Heart (tissue), 3 donors: ENCODE measurements around a stretch of chr18.

- RAMPAGE, long total RNA, 2 experiments: no peak in any of the 2 experiments
Measured at GRCh38 chr18:57632228-57632448, 10.5 kb upstream of the NARS1 start.

DNA sequence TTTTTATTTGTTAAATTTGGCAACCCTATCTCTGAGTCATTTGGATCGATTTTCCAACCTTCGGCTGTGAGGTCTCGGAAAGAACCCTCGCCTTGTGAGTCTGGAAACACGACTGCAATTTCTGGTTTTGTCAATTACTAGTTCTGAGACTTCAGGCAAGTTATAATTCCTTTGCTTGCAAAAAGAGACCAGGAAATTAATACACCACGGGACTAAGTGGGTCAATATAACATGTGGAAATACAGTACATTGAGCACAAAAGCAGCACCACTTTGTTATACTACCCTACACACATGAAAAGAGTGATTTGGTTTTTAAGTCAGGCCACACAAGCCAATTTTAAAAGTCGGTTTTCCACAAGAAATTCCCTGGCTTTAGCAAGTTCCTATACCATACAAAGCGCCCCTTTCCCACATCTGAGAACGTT lies 13.9 kb downstream of the ATP8B1 start:
- RAMPAGE, long total RNA, 2 experiments: no peak in any of the 2 experiments

- RAMPAGE, long total RNA, 2 experiments: no peak in any of the 2 experiments
Measured at GRCh38 chr18:57801060-57801631, 2.0 kb downstream of the ATP8B1 start.

DNA sequence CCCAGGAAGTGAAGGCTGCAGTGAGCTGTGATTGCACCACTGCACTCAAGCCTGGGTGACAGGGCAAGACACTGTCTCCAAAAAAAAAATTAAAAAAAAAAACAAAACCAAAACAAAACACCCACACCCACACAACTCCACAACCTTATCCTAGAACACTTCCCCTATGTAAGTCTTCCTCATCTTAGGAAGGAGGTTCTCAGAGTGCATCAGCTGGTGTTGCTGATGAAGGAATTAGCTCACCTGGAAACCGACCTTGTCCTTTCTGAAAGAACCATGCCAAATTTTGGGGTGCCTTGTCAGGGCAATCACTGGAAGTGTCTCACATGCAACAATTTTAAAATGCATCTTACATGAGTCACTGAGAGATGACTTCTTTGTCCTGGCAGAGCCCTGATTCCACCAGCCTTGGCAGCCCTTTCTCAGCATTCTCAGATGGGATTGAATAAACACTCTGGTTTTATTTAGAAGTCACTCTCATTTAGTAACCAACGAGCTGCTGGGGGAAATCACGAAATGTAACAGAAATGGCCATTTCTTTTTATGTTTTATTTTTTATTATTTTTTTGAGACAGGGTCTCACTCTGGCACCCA lies 3.7 kb upstream of the ATP8B1 start:
- RAMPAGE, long total RNA, 2 experiments: no peak in any of the 2 experiments

DNA sequence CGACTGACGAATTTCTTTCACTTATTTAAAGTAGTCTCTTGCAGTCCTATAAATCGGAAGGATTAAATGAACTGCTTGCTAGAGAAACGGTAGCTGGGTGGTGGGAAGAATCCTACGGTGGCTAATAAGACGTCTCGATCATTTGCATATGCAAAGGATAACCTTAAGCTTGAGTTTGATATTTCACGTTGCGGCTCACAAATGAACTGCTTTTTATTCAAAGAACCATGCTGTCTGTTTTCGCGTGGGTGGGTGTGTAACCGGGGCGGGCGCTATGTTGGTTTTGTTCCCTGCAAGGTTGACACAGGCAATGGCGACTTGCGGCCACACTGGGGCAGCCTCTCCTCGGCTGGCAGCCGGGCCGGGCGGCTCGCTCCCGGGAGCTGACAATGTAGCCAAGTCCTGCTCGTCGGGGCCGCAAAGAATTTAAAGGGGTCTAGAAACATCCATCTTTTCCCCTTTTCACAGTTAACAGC lies 632 bp upstream of the NEDD4L start:
- RAMPAGE, long total RNA, 2 experiments: no peak in any of the 2 experiments

- RAMPAGE, long total RNA, 2 experiments: no peak in any of the 2 experiments
Measured at GRCh38 chr18:58091246-58091917, 47.4 kb downstream of the NEDD4L start.

DNA sequence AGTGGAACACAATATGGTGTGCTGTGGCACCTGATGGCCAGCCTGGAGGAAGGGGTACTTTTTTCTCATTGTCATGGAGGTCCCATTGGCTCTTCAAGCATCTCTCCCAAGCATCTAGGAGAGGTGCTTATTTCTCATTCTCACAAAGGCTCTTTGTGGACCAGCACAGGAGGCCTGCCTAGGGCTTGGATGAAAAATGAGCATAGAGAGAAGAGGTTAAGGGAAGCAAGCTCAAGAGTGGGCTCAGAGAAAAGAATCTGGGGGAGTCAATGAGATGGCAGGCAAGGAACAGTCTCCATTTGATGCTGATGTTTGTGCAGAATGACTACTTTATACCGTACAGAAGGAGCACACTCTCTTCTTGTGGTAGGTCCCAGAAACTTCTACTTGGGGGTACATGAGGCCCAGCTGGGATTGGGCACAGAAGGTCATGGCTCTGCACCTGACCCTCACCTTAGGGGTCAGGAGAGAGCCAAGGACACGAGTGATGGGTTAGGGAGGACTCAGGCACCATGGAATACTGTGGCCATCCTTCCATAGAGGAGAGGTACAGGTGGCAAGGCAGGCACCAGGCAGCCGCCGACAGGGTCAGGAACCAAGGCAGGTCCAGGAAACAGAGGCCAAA lies 127.7 kb downstream of the NEDD4L start:
- RAMPAGE, long total RNA, 2 experiments: no peak in any of the 2 experiments

GRCh38 chr18:58234896-58235502 lies 191.0 kb downstream of the NEDD4L start:
- RAMPAGE, long total RNA, 2 experiments: no peak in any of the 2 experiments

- RAMPAGE, long total RNA, 2 experiments: no peak in any of the 2 experiments
Measured at GRCh38 chr18:58413711-58414738, 214.9 kb downstream of the ALPK2 start.

DNA sequence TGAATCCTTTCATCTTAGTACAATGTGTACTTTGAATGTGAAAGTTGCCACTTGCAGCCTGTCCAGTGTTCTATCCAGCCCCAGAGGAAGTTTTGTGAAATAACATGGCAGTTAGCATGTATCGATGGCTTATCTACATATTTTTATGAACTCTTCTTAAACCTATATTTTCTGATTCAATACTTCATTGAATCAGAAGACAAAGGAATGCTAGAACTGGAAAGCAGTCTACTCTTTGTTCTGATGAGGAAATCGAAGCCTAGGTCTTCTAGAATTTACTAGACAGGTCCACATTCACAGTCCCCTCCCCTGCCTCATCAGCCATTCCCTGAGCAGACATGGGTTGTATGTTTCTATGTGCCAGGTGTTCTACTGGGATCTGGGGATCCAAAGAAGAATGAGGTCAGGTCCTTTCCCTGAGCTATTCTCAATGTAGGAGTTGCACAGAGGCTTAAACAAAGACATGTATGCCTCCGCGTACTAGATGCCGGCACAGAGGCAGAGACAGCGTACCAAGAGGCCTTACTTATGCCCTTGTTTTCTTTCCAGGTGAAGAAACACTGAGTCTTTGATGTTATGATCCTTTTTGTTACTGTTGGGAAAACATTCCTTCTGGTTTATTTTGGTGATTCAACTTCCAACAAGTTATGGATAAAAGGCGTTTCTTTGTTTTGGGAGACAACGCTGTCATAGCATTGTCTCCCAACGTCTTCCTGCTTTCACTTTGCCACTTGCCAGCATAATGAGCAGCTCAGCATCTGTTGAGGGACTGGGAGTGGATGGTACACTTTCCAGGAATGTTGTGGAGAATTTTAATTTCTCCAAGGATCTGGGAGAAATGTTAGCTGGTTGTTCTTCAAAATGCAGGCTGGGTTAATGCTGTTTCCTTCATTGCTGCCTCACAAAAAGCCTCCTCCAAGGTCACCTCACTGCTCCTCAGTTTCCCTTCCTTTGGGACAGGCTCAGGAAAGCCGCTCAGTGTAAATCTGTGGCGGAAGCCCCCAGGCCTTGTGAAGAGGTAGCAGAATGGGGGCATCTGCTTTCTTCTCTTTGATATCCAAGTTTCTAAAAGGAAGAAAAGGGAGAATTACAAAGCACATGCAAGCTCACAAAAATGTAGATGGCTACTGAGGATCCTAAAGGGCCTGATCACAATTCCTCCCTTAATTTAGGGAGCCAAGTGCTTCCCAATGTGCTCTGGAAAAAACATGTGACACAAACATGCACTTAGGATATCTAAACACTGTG lies 174.2 kb downstream of the ALPK2 start:
- RAMPAGE, long total RNA, 2 experiments: no peak in any of the 2 experiments

GRCh38 chr18:58536428-58537005 lies 92.4 kb downstream of the ALPK2 start:
- RAMPAGE, long total RNA, 2 experiments: no peak in any of the 2 experiments

DNA sequence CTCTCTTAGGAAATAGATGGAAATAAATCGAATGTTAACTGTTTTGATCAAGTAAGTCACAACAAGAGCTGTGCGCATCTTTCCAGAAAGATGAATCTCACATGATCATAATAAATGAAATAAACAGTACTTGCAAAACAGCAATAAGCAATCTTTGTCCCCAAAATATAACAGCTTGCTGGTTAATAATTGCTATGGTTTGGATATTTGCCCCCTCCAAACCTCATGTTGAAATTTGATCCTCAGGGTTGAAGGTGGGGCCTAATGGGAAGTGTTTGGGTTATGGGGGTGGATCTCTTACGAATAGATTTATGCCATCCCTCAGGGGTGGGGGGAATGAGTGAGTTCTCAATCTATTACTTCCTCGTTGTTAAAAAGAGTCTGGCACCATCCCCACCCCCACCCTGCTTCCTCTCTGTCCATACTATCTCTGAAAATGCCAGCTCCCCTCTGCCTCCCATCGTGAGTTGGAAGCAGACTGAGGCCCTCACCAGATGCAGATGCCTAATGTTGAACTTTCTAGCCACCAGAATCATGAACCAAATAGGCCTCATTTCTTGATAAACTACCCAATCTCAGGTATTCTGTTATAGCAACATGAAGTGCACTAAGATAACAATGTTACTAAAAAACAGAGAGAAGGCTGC lies 90.3 kb downstream of the ALPK2 start:
- RAMPAGE, long total RNA, 2 experiments: no peak in any of the 2 experiments

GRCh38 chr18:58567031-58568242 lies 61.5 kb downstream of the ALPK2 start:
- RAMPAGE, long total RNA, 2 experiments: no peak in any of the 2 experiments

DNA sequence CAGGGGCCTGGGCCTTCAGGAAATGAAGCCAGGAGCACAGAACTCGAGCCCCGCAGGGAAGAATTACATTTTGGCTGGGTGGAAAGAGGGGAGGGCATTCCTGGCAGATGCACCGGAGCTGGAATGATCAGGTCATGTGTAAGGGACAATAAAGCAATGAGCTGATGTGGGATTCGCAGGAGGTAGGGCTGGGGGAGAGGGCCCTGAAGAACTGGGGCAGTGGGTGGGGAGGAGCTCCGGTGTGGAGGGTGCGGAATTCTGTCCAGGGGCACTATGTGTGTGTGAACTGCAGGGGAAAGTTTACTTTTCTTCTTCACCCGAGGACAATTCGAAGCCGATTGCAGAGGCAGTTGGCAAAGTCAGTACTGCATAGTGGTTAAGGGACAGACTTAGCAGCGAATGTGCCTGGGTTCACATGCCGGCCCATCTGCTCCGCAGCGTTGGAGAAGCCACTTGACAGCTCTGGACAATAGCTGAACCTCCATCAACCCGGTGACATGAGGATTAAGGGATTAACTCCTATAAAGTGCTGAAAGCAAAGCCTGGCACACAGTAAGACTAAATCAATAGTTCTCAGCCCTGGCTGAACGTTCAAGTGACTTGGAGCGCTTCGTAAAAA lies 36.4 kb downstream of the ALPK2 start:
- RAMPAGE, long total RNA, 2 experiments: no peak in any of the 2 experiments

DNA sequence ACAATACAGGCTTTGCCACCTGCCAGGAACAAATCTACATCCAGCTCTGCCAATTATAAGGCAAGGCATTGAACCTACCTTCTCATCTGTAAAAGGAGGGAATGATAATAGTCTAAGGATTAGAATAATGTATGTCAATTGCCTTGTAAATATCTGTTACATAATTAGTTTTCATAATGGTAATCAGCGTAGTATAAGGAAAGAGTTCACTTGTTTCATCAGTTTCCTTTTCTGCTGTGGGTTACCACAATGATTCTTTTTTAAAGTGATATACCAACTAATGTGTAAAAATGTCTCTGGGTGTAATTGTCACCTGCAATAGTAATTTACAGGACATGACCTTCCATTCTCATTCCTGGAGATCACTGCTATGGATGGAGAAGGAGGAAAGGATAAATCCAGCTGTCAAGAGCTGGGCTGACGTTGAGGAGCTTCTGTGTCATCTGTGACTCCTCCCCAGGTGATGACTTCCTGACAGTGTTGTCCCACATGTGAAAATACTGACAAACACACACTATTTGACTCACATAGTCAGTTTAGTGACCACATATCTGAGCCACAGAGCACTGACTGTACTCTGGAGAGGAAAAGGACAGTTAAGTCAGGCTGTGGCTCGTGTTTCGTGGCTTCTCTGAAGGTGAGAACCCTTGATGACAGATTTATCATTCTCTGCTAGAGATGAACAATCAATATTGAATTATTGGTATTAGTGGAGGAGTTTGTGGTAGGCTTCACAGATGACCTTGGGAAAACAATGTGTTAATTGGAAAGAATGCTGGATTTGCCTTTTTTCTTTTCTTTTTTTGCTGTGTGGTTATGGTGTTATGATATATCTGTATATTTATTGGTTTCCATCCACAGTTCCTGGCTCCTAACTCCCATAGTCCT lies 13.3 kb downstream of the ALPK2 start:
- RAMPAGE, long total RNA, 2 experiments: no peak in any of the 2 experiments

- RAMPAGE, long total RNA, 2 experiments: no peak in any of the 2 experiments
Measured at GRCh38 chr18:58632409-58632939, 3.6 kb upstream of the ALPK2 start.

DNA sequence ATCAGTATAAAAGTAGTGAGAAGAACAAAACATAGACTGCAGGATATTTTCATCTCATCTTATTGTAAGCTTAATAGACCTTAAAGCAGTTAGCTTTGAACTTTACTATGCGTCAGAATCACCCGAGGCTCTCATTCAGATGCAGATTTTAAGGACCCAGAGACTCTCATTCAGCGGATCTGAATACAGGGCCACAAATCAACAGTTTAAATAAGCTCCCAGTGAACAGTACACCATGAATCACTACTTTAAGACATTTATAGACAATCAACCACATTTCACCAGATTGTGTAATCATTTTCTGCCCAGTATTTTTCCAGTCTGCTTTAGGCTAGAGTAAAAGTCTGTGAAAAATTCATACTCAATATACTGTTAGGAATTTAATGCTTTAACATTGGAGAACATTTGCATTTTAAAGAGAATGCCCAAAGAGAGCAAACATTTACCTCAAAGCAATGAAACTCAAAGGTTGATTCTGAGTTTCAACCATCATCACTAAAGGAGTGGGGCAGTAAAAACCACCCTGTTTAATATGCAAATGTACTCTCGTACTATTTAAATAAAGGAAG lies 10.9 kb upstream of the ALPK2 start:
- RAMPAGE, long total RNA, 2 experiments: no peak in any of the 2 experiments

DNA sequence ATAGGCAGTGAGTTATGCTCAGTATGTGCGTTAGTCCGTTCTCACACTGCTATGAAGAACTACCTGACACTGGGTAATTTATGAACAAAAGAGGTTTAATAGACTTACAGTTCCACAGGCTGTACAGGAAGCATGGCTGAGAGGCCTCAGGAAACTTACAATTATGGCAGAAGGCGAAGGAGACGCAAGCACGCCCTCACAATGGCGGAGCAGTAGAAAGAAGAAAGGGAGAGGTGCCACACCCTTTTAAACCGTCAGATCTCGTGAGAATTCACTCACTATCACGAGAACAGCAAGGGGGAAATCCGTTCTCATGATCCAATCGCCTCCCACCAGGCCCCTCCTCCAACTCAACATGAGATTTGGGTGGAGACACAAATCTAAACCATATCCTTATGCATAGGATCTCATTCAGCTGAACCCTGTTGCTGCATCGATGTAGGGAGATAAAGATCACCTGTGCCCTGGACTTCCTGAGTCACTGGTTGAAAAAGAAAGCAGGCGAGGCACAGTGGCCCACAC lies 84.6 kb upstream of the ZNF532 start:
- RAMPAGE, long total RNA, 2 experiments: no peak in any of the 2 experiments

DNA sequence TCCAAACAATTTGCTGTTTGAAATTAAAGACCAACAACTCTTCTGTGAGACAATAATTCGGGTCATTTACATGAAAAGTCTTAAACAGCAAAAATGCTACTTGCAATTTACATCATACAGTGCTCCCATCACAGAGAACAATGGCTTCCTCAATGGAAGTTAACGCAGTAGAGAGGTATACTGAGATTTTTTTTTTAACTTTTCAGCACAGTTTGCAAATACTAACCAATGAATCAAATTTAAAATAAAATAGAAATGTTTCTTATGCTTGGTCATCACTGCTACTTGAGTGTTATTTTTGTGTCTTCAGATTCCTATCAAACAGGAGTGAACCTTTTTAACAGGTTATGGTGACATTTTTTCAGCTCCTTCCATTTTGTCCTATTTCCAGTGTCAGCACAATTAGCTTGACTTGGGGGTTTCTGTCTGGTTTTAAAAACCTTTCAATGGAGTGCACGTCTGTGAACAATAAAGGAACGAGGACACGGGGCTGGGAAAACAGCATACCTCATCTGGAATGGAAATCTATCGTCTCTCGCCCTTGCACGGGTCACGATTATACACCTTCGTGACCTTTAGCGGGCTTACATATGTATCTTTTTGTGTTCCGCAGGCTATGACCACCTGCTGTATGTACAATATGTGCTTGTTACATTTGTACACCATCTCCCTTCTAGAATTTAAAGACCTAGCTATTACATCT lies 2.5 kb upstream of the ZNF532 start:
- RAMPAGE, long total RNA, 2 experiments: no peak in any of the 2 experiments

- RAMPAGE, long total RNA, 2 experiments: no peak in any of the 2 experiments
Measured at GRCh38 chr18:58970964-58971517, 106.4 kb downstream of the ZNF532 start.